ENCODE measurements around a stretch of chr11.

- PRO-cap, 2 experiments = peak in 1 of 2 experiments; most common plus-strand start chr11:76769927 (in 1); most common minus-strand start chr11:76769778 (in 1)
Measured at GRCh38 chr11:76769178-76770029, 13.8 kb upstream of the TSKU start.

GRCh38 chr11:76796302-76797522 lies 13.6 kb downstream of the TSKU start:
- PRO-cap, 2 experiments = no peak in any of the 2 experiments

DNA sequence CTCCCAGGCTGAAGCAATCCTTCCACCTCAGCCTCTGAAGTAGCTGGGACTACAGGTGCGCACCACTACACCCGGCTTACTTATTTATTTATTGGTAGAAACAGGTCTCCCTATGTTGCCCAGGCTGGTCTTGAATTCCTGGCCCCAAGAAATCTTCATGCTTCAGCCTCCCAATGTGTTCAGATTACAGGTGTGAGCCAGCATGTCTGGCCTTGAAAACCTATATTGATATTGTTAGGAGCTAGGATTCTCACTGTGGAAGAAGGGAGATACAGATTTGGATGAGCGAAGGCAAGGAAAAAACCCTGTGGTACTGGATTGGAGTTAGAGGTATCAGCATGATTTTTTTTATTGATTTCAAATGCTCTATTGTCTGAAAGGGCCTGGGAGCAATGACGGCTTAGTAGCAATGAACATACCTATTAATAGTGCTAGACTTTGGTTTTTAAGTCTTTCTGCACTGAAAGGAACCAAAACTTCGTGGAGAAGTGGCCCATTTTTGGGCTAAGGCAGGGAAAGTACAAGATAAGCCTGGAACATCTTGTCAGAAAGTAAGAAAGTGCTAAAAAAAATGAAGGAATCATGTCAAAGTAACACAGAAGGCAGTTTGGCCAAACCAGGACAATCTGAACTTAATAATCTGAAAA lies 77.8 kb downstream of the ACER3 start:
- PRO-cap, 2 experiments = no peak in any of the 2 experiments

- PRO-cap, 2 experiments = no peak in any of the 2 experiments
Measured at GRCh38 chr11:77096551-77096981, 6.1 kb upstream of the OMP start.

DNA sequence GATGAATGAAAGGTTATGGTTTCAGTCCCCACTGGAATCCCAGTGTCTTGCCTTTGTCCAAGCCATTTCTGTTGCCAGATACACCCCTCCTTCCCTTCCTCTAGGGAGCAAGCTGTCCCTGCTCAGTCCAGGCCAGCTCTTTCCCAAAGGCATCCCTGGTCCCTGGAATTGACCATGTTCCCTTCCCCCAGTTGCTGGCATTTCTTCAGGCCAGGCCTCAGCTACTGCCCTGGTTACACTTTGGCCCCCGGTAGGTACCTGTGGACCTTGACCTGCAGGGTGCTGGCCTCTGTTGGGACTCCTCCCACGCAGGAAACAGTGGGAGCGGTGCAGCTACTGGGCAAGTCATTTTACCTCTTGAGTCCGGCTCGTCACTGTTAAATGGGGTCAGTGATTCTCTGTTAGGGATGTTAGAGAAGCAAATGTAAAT lies 16.7 kb downstream of the MYO7A start:
- PRO-cap, 2 experiments = peak in 1 of 2 experiments; most common plus-strand start position 348 of the sequence (in 1)

DNA sequence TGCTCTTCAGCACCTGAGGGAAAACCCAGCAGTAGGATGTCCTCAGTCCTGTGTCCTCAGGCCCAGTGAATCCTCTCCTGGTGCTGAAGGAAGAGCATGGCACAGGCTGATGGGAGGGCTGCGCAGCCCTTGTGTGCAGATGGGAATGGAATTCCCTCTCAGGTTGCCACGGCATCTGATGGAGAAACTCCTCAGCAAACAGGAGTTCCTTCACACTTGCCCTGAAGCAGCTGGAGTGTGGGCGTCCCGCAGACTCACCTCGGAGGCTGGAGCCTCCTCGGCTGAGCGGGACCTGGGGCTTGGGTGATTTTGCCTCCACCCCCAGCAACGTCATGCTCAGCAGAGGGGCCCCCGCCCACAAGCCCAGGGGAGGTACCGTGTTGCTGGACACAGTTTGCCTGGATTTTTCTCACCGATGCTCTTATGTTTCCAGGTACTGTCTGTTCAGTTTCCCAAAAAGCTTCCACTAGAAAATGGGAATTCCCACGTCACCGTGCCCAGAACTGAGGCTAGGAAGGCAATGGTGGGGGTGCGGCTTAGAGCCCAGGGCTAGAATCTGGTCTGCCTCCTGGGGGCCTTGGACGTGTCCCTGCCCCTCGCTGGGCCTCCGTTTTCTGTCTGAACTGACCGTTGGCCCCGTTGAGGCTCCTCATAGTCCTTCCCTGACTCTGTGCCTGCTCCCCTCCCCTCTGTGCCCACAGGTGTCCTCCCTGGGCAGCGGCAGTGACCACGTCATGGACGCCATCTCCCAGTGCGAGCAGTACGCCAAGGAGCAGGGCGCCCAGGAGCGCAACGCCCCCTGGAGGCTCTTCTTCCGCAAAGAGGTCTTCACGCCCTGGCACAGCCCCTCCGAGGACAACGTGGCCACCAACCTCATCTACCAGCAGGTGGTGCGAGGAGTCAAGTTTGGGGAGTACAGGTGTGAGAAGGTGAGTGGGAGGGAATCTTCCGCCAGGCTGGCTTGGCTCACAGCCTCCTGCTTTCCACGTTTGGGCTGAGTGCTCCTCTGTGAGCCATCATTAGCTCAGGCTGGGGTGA lies 63.6 kb downstream of the MYO7A start:
- PRO-cap, 2 experiments = peak in 2 of 2 experiments; most common plus-strand start position 327 of the sequence (in 1); most common minus-strand start position 256 of the sequence (in 2)

GRCh38 chr11:77470299-77471056 lies 3.4 kb downstream of the PAK1 start:
- PRO-cap, 2 experiments = no peak in any of the 2 experiments

GRCh38 chr11:77471317-77472148 lies 2.4 kb downstream of the PAK1 start:
- PRO-cap, 2 experiments = peak in 1 of 2 experiments; most common plus-strand start chr11:77472088 (in 1); most common minus-strand start chr11:77471890 (in 1)

DNA sequence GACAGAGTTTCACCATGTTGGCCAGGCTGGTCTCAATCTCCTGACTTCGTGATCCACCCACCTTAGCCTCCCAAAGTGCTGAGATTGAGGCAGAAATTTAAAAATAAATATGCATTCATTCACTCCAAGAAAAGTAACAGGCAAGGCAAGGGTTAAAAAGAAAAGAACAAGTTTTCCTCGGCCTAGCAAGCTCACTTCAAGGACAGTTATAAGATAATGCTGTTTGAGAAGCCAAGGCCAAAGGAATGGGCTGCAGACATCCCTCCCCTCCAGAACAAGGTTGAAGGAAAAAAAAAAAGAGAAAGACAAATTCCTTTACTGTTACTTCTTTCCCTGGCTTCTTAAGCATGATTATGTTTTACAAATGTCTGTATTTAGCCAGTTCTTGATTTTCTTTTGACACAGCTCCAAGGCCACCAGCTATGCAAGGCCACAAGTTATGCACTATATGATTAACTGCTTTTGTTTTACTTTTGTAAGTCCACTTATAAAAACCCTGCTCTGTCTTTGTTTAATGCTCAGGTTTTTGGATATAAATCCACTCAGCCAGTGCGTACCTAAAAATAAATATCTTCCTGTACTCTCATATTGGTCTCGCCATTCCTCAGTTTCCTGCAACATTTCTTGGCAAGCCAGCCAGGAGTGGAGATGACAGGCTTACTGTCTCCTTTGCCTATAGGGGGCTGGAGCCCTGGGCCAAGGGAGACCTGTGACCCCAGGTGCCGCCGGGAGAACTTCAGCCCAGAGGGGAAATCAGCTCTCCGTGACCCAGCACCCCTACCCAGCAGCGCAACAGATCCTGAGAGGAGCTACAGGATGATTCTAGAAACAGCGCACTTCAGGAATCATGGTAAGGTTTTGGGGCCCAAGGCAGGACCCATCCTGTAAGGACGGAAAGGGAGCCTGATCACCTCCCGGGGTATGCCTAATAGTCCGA lies 18.6 kb upstream of the AQP11 start:
- PRO-cap, 2 experiments = no peak in any of the 2 experiments

DNA sequence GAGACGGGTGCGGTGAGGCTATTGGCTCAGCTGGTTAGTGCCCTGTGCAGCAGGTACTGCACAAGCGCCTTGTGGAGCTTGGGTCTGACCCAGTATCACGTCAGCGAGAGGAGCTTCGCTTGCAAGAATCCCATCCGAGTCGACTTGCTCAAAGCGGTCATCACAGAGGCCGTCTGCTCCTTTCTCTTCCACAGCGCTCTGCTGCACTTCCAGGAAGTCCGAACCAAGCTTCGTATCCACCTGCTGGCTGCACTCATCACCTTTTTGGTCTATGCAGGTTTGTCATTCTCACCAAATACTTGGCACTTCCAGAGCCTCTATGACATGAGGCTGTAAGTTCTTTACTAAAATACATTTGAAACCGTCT lies 565 bp downstream of the AQP11 start:
- PRO-cap, 2 experiments = peak in 2 of 2 experiments; most common minus-strand start position 200 of the sequence (in 1)

- PRO-cap, 2 experiments = no peak in any of the 2 experiments
Measured at GRCh38 chr11:77698374-77698807, 60.8 kb upstream of the CLNS1A start.

DNA sequence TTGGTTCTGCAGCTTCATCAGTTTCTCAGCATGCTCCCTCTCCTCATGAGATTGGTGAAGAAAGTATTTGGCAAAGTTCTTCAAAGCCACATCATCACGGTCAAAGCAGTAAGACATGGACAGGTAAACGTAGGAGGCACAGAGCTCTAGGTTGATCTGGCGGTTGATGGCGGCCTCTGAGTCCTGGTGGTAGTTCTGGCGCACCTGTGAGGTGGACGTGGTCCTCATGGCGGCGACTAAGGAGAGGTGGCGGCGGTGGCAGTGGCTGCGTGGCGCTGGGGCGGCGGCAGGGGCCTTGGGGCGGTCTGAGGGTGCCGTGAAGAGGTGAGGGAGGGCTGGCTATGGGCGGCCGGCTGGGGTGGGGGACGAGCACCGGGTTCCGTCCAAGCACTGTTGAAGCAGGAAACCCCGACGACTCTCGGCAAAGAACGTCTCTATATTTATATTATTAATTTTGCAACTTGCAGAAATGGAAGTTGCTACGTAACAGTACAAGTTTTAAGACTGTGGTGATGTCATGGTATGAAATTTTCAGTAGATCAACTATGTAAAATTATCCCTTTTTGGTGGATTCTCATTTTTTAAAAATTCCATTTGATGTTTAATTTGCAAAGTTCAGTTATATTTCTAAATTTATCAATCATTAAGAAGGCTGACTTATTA lies 85.6 kb downstream of the RSF1 start:
- PRO-cap, 2 experiments = no peak in any of the 2 experiments

DNA sequence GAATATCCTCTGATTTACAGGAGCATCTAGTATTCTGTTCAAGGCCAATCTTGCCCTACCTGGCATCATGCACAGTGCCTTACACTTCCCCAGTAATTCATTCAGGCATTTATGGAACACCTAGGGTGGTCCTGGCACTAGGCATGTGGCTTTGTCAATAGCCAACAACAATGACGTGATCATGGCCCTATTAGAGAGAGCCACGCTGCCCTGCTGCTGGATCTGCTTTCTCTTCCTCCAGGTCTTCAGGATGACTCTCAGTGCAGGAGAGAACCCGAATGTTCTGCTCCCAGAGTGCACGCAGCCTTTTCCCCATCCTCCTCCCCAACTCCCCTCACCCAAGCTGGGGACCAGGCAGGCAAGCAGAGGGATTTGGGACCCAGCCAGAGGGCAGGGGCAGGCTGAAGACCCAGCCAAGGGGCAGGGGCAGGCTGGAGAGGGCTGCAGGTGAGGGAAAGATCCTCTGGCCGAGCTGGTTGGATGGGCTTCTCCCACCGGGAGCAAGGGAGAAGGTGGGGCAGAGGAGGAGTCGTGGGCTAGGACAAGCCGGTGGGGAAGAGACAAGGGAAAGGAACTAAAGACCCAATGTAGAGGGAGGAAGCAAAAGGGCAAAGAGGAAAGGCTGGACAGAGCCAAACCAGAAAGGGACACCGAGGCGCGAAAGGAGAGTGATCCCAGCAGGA lies 632 bp downstream of the KCTD14 start:
- PRO-cap, 2 experiments = peak in 2 of 2 experiments; most common plus-strand start position 240 of the sequence (in 1)

DNA sequence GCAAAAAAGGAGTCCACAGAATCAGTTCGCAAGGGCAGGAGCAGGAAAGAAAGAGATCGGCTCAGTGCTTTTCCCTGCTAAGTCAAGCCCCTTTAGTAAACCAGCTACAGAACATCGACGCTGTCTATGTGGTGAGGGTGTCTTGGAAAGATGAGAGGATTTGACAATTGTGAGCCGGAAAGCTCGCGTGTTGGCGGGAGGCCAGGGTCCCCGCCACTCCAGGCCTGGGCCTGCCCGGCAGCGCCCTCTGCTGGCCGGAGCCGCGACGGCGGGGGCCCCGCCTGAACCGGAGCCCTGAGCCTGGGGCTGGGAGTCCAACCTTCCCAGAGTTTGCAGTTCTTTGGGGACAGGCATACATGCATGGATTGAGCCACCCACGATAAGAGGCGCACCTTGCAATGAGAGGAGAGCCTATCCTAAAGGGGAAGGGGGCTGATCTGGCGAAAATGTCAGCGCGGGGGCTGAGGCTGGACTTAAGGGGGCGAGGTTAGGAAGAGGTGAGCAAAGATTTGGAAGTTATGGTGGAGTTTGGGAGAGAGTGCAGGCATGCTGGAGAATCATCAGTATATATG lies 17.4 kb upstream of the THRSP start:
- PRO-cap, 2 experiments = no peak in any of the 2 experiments

DNA sequence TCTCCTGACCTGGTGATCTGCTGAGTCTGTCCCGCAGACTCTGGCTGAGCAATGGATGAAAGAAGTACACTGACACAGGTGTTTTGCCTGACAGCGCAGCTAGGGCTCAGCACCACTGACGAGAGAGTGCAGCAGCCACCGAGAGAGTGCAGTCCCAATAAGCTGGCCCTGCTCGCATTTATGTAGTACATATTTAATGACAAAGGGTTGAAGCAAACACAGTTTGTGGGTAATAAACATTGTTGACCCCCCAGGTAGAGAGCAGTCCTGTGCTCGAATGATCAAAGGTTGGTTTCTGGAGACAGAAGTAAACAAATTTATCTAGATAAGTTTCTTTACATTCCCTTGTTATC lies 10.8 kb upstream of the NDUFC2 start:
- PRO-cap, 2 experiments = no peak in any of the 2 experiments

GRCh38 chr11:78163752-78164179 lies 24.3 kb upstream of the ALG8 start:
- PRO-cap, 2 experiments = no peak in any of the 2 experiments

- PRO-cap, 2 experiments = no peak in any of the 2 experiments
Measured at GRCh38 chr11:78170091-78170770, 18.2 kb downstream of the KCTD21 start.

- PRO-cap, 2 experiments = no peak in any of the 2 experiments
Measured at GRCh38 chr11:78173888-78174599, 14.4 kb downstream of the KCTD21 start.

- PRO-cap, 2 experiments = no peak in any of the 2 experiments
Measured at GRCh38 chr11:78223356-78223925, 34.7 kb downstream of the USP35 start.

DNA sequence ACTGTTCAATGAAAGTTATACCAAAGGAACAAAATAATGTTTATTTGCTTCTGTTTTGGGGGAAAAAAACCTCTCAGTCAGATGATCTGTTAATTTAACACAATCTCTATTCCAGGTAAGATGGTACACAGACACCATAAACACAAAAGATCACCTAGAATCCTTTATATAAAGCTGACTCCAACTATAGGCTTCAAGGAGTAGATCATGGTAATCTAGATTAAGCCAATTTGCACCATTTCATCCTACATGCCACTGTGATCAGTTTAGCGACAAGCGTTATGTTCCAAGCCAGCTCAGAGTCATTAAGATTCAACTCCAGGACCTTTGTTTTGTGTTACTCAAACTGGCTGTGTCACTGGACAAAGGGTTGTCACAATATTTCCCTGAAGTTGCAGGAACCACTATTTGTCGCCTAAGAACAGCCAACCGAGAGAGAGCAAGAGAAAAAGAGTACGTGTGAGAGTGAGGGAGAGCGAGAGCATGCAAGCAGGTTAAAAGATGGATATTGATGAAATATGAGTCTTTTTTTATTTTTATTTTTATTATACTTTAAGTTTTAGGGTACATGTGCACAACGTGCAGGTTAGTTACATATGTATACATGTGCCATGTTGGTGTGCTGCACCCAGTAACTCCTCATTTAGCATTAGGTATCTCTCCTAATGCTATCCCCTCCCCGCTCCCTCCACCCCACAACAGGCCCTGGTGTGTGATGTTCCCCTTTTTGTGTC lies 104.8 kb downstream of the USP35 start:
- PRO-cap, 2 experiments = no peak in any of the 2 experiments

Measured in Colon Carcinoma Metastatic in the Brain (tissue), 2 donors.